ENCODE measurements around a stretch of chr14.

- RRBS: no CpG with 5 or more reads among the region's 3 CpGs
Measured at GRCh38 chr14:67937028-67937641, 117.6 kb downstream of the RAD51B start.

GRCh38 chr14:68085752-68086590 lies 266.4 kb downstream of the RAD51B start:
- RRBS: 97% methylated on average over 5 of the region's 26 CpGs

DNA sequence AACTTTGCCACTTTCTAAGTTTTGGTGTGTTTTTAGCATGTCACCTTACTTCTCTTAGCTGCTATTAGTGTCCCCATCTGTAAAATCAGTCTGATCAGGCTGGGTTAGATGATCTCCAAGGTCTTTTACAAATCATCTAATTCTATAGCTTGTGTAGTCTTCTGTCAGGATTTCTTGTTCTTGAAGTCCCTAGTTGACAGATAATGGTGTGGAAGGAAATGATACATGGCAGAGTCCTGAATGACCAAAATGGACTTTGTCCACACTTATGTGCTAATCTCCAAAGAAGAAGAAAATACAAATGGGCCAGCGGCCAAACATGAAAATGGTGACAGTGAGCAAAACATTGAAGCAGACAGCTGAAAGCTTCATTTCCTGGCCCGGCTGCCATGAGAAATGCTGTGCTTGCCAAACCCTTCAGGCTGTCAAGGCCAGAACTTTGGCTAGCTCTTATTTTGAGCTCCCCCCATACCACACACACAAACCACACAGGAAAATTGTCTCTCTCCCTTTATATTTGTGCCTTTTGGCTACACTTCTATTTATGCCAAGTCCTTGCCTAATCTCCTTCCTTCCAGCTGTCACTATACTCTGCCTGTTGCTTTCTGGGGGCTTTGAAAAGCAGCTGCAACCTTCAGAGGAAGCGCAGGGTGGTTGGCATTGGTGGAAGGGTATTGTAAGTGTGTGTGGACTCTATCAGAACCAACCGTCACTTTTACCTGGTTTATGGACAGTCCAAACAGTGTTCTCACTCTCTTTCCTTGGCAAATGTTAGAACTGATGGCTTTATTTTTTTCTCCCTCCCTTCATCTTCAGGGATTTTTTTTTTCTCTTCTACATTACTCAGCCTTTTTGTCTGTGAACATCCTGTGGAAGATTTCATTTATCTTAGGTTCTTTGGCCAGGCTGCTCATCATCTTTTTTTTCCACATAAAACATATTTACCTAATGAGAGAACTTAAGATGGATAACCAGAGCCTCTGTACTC lies 323.8 kb downstream of the RAD51B start:
- RRBS: no CpG with 5 or more reads among the region's 4 CpGs

DNA sequence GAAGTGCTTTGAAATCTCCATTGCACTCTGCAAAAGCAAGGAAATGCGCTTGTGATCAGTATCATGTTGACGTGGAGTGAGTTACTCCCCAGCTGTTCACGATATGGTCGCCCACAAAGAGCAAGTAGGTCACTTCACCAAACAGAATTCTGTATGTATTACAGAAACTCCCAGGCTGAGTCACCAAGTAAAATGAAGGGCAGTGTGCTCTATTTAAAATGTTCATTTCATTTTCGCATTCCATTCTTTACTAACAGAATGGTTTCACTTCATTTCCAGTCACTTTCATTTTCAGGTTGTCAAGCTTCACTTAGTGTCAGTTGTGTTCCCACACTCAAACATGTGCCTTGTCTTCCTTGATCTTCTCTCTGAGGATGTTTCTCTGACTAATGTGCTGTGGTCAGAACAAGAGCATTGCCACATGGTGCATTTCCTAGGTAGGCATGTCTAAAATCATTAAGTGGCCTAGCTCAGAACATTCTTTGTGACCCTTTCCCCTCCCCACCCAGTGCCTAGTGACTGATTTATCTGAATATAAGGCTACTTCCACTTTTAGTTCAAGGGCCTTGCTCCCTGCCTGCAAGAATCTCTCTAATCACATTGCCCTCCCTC lies 391.2 kb downstream of the RAD51B start:
- RRBS: no CpG with 5 or more reads among the region's 5 CpGs

GRCh38 chr14:68242178-68242593 lies 422.6 kb downstream of the RAD51B start:
- RRBS: no CpG with 5 or more reads among the region's 5 CpGs

DNA sequence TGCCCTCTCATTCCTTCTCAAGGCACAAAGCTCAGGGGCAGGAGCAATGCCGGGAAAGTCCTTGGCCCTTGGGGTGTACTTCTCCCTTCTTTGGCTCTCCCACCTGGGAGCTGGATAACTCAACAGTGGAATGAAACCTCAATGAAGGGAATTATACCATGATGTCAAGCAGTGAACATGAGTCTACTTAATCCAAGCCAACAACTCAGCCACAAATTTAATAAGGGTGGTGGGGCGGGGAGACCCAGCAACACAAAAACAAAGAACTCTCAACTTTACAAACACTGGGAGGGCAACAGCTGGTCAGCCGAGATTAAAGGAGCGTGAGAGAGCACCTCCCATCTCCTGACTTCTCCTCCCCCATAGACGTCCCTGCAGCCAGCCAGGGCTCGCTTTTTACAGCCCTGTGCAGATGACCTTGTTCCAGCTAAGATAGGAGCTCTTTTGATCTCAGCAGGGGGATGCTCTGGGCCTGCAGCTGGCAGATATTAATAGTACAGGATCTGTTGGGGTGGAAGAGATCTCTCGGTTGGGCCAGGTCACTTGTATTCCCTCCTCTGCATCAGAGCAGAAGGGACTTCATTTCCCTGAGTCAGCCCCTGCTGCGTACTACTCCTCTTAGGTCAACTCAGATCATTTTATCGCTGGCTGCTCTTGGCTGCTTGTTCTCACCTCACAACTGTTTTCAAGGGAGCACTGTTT lies 475.7 kb downstream of the RAD51B start:
- RRBS: no CpG with 5 or more reads among the region's 9 CpGs

GRCh38 chr14:68401720-68402169 lies 391.1 kb downstream of the ZFP36L1 start:
- RRBS: no CpG with 5 or more reads among the region's 5 CpGs

- RRBS: no CpG with 5 or more reads among the region's 7 CpGs
Measured at GRCh38 chr14:68518720-68519570, 273.9 kb downstream of the ZFP36L1 start.

DNA sequence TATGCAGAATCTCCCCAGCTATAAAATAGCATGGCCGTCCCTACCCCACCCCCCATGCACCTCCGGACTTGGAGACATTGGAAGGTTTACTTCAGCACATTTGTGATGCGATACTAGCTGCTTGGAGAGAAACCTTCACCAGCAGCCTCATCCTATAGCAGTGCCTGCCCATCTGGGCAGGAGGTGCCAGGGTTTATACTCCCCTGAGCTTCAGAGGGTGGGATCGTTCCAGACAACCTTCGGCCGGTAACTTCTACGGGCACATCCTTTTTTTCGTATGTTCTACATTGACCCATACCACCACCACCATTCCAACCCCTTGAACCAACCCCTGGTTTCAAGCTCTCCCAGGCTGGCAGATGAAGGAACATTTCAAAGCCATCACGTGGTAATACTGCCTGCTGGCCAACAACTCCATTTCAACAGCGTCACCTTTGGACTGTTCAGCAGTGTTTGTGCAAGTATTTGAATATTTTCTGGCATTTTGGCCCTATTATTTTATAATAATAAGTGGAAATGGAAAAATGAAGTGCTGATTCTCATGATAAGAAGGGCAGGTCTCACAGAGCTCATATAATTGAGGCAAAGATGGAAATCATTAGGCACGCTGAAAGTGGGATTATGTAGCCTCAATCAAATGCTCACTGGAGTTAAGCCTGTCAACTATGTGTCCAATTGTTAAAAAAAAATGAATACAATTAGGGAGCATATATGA lies 162.3 kb downstream of the ZFP36L1 start:
- RRBS: no CpG with 5 or more reads among the region's 11 CpGs

DNA sequence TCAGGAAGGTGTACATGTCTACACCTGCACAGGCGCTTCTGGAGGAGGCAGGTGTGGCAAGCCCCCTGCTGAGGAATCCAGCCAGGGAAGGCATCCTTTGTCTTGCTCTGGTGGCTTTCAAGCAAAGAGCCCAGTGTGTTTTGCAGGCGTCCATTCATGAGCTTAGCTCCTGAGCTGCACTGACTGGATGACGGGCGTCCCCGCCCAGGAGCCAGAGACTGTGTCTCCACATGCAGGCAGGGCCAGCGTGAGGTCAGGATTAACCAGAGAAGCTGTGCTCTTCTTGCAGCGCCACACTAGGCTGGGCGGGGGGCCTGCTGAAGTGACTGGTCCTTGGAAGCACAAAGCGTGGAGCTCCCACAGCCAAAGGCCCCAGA lies 116.2 kb downstream of the ZFP36L1 start:
- RRBS: no CpG with 5 or more reads among the region's 9 CpGs

DNA sequence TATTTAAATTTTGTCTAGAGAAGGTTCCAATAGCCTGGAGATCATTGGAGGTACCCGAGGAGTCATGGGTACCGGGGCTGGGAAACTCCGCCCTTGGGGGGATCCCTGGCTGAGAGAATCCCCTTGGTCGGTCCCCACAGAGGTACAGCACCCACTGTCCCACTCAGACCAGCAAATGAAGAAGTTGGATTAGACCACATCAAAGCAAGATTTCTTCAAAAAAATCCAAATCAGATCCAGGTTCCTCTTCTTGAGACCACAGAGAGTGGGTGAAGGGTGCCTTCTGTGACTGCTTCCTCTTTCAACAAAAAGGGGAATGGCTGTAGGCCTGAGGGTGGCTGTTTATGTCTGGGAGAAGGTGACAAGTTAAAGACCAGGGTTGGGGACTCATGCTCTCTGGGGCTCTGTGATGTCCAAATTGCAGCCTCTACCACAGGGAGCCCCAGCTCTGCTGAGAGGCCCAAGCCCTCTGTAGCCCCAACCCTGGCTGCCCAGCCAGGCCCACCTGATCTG lies 51.0 kb downstream of the ZFP36L1 start:
- RRBS: no CpG with 5 or more reads among the region's 4 CpGs

- RRBS: no CpG with 5 or more reads among the region's 2 CpGs
Measured at GRCh38 chr14:68766618-68767036, 26.2 kb downstream of the ZFP36L1 start.

DNA sequence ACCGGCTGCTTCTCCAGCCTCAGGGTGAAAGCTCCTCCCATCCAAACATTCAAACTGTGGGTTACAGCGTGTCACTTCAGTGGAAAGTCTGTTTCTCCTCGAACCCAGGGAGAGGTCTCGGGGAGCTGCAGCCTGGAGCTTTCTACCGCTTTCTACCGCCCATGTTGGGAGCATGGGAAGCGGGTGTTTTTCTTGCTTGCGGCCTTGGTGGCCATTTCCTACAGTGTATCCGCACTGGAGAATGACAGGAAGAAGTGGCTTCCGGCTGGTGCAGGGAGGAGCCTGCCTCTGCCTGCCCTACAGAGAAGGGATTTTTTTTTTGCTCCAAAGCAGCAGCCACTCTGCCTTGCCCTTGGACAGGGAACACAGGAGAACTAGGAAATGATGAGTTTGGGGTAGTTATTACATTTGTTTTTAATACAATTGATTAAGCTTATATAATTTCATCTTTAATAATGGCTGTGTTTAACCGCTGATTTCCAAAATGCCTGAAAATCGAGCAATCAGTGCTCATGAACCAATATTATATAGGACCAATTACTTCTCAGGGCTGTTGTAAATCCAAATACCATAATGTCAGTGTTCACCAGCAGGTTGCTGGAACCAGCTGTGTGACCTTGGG lies 21.1 kb downstream of the ZFP36L1 start:
- RRBS: no CpG with 5 or more reads among the region's 12 CpGs

- RRBS: no CpG with 5 or more reads among the region's 17 CpGs
Measured at GRCh38 chr14:68786854-68787948, 5.7 kb downstream of the ZFP36L1 start.

DNA sequence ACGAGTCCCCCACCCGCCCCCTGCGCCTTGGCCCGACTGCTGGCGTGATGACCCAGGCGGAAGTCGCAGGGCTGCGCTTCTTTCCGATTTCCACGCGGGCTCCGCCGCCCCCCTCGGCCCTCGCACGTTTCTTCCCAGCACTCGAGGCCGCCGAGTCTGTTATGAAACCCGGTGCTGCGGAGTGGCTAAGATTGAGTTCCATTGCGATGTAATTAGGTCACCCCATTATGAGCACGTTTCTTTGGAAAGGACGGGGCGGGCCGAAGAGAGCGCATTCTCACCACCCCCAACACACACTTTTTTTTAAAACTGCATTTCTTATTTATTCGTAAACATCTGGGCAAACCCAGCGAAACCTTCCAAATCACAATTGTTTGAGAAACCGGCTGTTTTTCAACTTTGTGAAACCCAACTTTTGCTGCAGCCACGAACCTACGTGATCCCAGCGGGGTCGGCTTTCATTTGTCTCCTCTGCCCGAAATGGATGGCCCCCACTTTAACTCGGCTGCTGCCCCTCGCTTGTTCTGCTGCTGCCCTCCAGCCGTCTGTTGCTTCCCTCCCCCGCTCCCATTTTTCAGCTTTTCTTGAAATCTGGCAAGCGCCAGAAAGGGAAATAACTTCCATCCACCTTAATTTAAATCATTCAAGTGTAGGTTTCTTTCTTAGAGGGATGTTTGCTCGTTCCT lies 1.7 kb upstream of the ZFP36L1 start:
- RRBS: no CpG with 5 or more reads among the region's 41 CpGs

DNA sequence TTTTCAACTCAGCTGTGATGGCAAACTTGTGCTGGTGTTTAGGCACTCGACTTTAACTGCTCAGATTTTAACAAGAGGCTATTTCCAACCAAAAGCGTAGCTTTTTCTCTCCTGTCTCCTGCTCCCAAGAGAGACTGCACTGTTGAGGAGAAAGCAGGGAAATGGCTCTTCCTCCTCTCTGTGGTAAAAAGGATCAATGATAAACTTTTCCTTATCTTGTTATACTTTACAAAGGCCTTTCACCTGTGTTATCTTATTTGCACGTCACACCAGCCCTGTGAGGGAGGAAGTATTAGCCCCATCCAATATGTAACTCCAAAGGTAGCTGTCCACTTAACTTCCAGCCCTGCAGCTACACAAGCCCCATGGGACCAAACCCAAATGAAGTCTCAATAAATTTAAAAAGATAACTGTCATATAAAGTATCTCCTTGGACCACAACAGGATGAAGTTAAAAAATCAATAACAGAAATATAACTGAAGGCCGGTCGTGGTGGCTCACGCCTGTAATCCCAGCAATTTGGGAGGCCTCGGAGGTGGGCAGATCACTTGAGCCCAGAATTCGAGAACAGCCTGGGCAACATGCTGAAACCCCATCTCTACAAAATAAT lies 32.9 kb upstream of the ZFP36L1 start:
- RRBS: no CpG with 5 or more reads among the region's 8 CpGs

DNA sequence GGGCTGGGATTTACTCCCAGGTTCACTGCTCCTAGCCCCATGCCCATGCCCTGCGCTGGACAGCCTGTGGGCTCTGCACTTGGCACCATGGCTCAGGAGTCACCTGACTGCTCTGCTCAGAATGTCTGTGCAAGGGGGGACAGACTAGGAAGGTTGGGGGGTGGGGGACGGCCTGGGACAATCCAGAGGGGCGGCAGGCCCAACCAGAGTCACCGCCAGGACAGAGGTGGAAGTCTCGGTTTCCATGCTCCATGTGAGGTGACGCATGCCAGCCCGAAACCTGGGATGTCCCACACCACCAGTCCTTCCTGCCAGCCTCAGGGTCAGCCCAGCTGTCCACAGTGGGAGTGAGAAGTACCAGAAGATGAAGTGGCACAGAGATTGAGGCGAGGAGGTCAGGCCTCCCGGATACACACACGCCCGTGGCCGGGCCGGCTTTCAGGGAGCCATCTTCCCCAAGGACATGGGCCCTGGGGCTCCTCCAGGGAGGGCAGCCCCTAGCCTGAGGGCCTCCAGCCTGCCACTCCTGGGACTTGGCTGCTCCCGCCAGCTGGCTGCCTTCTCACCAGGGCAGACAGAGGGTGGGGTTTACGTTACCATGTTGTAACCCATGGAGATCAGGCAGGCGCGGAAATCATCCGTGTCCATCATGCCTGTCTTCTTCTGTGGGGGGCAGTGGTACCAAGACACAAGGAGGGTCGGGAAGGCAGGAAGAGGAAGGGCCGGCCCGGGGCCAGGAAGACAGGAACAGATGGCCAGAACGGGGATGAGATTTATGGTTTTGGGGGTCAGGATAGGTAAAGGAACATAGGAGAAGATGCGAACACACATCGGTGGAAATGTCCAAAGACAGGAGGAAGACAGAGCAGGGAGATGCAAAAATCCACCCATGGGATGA lies 85.2 kb upstream of the ZFP36L1 start:
- RRBS: no CpG with 5 or more reads among the region's 24 CpGs

DNA sequence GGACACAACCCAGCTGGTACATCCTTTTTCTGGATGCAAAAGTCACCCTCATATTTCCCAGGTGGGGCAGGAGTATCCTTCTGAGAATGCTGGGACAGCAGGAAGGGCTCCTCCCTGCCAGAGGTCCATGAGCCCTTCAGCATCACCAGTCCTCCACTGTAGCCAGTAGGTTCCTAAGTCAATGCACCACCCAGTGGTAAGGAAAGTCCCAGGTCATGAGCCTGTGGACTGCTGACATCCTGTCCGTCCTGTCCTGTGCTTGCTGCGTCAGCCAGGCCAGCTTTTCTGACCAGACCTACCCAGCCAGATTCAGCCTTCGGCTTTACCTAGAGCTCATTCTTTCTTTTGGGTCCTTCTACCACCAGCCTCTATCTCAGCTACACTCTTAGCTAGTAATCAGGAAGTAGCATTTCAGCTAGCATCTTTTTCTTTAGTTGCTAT lies 23.0 kb upstream of the ACTN1 start:
- RRBS: no CpG with 5 or more reads among the region's 3 CpGs

GRCh38 chr14:69059704-69060280 lies 80.7 kb upstream of the ACTN1 start:
- RRBS: no CpG with 5 or more reads among the region's 3 CpGs

GRCh38 chr14:69226214-69226582 lies 33.8 kb upstream of the GALNT16 start:
- RRBS: no CpG with 5 or more reads among the region's 9 CpGs

Data from HTR-8/SVneo (cell line).